HTERT-HM (cell line): ENCODE measurements around a stretch of chr17.

- RRBS, result no CpG with 5 or more reads among the region's 13 CpGs
These were observed 7.0 kb downstream of the SPATA32 start for GRCh38 chr17:45254828-45255313.

DNA sequence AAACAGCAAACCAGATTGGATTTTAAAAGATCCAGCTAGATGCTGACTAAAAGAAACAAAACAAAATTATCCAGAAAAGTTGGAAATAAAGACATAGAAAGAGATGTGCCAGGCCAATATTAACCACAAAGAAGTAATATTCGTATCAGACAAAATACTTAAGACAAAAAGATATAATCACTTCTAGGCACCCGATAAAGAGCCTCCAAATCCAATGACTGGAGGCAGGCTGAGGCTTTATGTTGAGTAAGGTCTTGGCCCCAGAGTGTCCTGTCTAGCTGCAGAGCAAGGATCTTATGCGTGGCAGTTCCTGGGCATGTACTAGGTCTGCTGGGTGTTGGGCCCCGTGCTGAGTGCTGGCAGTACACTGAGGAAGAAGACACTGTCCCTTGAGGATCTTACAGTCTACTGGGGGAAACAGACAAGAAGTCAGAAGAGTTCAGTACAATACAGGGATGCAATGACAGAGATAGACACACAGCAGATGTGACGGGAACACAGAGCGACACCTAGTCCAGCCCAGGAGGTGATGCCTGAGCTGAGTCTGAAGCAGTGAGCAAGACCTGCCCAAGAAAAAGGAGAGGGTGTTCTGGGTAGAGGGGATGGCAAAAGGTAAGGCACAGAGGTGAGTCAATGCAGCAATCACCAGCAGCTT is 18.3 kb downstream of the MAP3K14 start:
- RRBS, result no CpG with 5 or more reads among the region's 6 CpGs

DNA sequence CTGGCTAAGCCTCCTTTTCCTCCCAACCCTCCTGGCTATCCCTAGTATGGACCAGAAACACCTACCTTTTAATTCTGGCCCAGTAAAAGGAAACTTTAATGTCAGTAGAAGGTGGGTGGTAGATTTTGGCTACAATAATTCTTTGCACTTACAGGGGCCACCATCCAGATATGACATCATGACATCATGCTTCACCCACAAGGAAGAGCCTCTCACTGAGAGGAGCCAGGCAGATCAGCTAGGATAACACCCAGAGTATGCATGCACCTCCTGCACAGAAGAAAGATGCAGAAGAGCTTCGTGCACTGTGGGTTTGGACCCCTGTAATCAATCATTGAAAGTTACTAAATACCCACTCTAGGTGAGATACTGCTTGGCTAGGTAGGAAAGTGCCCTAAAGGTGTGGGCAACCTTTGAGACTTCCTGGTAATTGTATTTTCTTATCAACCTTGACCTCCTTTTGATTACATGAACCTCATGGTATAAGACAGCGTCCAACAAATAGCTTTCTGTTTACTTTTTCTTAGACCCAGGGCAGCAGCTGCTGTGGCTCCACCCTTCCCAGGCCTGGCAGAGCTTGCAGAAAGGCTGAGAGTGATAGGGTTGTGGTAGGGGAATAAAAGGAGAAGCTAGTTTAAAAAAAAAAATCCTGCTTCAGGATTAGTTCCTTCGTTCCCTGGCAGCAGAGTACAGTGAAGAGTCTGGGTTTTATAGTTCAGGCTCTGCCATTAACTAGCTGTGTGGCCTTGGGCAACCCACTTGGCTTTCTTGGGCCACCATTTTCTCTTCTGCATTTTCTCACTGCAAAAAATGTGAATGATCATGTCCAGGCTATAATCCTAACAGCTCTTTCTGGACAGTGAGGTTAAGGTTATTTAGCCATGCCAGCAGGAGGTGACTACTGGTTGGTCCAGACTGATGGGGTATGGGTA is 6.2 kb downstream of the MAP3K14 start:
- RRBS, result no CpG with 5 or more reads among the region's 3 CpGs

GRCh38 chr17:45313342-45313876 is 3.4 kb downstream of the MAP3K14 start:
- RRBS, result no CpG with 5 or more reads among the region's 7 CpGs

GRCh38 chr17:45317147-45317998 is 553 bp upstream of the MAP3K14 start:
- RRBS, result 1% methylated on average over 11 of the region's 51 CpGs

DNA sequence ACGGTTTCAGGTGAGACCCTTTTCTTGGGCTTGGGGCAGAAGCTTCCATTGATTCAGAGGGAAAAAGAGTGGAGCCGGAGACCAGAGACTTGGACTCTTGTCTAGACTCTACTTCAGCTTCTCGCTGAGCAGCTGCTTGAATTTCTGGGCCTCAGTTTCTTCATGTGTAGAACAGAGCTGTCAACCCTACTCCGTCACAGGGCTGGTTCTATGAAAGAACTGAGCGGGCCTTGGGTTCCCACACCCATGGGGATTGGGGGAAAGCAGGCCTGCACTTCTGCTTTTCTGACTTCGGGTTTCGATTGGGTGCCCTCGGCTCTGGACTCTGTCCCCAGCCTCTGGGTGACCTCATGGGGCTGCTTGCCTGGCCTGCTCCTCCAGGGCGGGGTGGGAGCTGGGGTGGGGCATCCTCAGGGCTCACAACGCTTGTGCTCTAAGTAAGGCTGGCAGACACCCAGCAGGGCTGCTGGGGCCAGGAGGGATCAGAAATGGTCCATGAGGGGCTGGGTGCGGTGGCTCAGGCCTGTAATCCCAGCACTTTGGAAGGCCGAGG is 19.3 kb downstream of the ARHGAP27 start:
- RRBS, result no CpG with 5 or more reads among the region's 12 CpGs

DNA sequence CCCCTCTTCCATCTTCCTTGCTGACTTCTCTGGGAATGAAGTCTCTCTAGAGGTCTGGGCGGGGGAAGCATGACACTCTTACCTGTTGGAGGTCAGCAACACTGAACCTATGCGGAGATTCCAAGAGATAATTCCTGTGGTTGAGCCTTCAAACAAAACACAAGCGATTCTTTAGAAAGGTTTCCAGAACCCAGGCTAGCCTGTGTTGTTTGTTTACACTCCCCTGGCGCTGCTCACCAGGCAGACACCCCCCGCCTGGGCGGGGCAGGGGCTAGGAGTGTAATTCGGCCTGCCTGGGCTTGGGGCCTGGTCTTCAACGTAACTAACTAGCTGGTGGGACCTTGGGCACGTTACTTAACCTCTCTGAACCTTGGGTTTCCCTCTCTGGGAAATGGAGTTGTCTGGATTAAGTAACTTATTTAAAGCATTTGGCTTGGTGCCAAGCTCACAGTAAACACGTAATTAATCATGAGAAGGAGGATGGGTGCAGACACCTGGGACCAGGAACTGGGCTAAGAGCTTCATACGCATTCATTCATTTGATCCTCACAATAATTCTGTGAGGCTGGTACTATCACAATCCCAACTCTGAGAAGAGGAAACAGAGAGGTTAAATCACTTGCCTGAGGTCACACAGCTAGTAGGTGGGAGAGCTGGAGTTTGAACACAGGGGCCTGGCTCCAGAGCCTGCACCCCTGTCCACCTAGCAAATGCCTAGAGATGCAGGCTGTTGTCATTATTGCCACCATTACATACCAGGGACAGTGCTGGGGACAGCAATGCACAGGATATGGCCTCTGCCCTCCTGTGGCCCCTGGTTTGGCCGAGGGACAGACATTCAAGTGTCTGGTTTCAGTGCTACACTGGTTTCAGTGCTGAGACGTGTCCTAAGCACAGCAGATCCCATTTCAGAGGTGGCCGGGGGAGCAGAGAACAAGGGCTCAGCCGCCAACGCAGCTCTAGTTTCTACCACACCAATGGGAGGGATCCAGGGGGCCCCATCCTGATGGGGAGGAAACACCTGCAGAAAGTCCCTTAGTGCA is 7.7 kb upstream of the ARHGAP27 start:
- RRBS, result no CpG with 5 or more reads among the region's 16 CpGs

- RRBS, result no CpG with 5 or more reads among the region's 8 CpGs
These were observed 22.9 kb upstream of the ARHGAP27 start for GRCh38 chr17:45455532-45455979.

GRCh38 chr17:45582780-45583259 is 92.3 kb upstream of the PLEKHM1 start:
- RRBS, result no CpG with 5 or more reads among the region's 8 CpGs

- RRBS, result 4% methylated on average over 1 of the region's 39 CpGs
These were observed 94.5 kb upstream of the PLEKHM1 start for GRCh38 chr17:45585046-45585437.

DNA sequence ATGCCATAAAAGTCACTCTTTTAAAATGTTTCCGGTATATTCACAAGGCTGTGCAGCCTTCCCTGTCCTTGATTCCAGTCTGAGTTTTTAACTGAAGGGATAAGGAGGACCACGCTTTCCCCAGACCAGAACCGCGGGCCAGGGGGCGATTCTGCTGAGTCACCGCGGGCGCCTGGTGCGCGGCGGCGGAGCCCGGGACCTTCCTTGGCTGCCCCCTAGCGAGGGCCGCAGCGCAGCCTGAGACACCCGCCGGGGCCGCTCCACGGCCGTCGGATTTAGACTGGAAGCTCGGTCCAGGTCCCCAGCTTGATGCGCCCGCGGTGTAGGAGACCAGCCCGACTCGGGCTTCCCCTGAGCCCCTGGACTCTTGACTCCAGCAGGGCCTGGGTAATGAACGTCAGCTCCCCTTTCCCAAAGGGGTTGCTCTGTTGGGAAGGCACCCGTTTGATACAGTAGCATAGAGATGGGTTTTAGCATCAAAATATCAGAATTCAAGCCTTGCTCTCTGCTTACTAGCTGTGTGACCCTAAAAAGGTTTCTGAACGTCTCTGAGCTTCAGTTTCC is 49.9 kb upstream of the STH start:
- RRBS, result 1% methylated on average over 6 of the region's 31 CpGs

DNA sequence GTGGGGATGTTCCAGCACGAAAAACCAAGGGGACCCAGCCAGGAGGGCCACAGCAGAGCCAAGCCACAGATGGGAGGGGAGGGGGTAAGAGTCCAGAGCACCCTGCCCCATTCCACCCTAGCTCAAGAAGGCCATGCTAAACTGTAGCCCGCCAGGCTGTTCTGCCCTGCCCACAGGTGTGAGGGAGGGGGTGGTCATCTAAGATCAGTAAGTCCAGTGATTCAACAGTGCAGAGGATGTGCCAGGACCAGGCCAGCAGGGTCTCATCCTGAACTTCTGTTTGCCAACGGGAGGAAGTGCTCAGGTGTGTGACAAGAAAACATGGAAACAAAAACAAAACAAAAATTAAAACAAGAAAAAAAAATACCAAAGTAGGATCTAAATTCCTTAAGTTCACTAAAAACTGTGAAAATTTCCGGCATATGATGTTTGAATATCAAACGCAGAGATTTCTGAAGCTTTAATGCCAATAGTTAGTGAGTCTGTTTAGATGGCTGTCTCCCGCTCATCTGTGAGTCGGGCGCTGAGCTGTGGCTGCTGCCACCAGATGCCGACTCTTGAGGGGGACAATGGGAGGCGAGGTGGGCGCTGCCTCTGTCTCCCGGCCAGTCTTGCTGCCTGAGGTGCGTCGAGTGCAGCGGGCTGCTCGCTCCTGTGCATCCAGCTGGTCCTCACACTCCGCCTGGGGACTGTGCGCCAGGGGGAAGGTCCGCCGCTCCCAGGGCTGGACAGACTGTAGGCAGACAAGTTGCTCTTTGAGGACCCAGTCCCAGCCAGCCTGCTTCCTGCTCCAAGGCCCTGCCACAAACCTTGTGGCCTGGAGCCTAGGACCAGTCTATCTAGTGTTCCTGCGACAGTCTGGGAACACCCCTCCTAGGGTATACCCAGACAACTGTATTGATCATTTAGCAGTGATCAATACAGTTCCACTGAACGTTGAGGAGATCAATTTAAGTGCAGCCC is 32.2 kb downstream of the STH start:
- RRBS, result no CpG with 5 or more reads among the region's 22 CpGs

DNA sequence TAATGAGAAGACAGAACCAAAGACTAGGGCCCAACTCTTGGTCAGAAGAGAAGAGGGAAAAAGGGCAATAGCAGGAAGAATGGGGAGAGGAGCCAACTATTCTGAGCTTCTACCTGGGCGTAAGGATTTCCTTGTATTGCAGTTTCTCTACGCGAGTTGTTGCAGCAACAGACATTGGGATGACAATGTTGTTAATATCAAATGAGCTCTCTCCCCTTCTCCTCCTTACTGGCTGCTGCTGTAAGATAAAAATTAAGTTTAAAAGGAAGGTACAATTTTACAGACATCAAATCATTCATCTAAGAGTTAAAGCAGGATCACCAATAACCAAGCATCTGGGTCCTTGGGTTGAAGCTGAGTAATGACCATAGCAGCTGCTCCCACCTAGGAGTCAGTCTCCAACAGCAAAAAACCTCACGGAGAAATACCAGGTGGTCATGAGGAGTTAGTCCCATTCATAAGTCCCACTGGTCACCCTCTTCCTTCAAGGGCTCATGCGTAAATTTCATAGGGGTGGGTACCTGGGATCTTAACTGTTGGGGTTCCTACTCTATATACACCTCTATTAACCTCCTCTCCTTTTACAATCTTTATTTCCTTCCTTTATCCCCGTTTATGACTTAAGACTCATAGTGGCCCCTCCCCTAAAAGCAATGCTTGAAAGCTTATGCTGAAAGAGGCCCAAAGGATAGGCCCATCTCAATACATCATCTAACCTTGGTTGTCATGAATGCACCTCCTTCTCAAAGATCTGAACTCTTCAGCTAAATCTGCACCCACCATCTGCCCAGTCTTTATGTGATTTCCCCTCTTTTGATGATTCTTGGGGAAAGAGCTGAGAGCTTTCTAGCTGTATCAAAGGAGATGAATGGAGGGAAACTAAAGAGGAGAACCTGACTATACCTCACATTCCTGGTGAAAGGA is 35.3 kb downstream of the STH start:
- RRBS, result no CpG with 5 or more reads among the region's 6 CpGs

- RRBS, result no CpG with 5 or more reads among the region's 3 CpGs
These were observed 36.0 kb downstream of the STH start for GRCh38 chr17:46034972-46035534.

DNA sequence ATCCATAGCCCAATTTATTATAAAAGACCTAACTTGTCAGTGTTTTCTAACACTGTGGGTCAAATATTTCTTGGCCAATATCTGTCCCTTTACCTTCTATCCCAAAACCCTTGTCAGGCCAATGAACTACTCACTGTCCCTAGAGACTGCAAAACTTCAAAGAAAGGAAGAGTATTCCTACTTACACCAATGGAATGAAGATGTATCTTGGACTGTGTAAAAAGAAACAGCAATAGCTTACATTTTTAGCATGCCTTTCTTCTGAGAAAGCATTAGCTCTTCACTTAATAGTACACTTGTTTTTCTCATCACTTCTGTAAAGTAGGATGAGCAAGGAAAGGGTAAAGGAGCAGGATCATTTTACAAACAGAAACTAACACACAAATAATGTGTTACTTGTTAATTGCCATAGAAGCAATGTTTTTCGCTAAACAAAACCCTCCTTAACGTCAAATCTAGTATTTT is 74.0 kb downstream of the STH start:
- RRBS, result no CpG with 5 or more reads among the region's 2 CpGs

- RRBS, result no CpG with 5 or more reads among the region's 9 CpGs
These were observed 56.2 kb downstream of the KANSL1 start for GRCh38 chr17:46136799-46137702.

DNA sequence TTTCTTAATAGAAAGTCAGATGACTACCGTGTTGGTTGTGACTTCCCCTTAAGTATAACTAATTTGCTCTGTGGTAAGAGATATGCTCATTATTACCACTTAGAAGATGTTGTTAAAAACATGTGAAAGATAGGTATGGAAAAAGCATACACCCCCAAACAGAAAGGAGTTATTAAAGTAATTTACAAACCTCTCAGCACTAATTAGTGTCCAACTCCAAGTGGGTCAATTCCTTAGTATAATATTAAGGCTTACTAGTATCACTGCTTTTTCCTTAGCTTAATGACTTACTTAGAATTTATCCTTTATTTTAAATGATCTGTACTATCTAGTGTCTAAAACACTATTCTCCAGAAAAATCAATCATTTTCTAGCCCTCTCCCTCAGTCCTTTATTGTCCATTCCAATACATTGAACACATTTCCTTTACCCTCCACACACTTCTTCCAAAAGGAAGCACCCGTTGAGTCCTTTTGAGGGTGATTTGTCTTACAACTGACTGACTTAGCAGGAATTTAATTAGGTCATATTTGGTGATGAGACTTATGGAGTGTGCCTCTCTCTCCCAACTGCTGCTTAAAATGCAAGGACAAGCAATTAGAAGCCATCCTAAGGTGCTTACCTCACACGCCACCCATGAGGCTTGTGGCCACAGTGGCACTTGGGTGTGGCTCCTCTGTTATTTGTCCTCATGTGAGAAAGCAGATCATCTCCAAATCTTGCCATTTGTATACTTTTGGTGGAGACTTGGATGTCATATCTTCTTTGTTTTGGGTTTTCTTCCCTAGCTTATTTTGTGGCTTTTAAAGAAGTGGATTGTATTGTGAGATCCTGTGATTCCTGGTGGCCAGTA is 61.8 kb downstream of the WNT3 start:
- RRBS, result no CpG with 5 or more reads among the region's 3 CpGs

DNA sequence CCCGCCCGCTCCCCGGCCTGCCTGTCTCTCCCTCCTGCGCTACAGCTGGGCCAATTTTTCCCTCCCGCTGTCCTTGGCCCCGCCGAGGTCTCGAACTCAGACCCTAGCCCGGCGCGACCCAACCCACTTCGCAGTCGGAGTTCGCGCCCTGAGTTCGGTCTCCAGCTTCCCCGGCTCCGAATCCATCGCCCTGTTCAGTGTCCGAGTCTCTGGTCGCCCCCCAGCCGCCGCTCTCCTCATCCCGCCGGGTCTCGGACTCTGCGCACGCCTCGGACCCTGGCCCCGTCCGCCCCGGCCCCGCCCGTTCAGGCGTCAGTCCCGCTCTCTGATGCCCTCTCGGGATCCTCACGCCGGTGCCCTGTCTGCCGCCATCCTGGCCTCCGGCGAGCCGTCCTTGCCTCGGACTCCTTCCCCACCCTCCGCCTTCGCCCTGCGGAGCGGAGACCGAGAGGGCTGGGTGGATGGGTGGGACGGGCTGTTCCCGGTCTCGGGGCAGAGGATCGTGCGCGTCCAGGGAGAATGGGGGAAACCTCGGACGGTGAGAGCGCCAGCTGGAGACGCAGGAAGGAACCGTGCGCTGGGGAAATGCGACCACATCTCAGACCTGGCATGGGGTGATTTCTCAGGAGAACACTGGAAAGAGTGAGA is 476 bp downstream of the WNT9B start:
- RRBS, result 3% methylated on average over 44 of the region's 62 CpGs

DNA sequence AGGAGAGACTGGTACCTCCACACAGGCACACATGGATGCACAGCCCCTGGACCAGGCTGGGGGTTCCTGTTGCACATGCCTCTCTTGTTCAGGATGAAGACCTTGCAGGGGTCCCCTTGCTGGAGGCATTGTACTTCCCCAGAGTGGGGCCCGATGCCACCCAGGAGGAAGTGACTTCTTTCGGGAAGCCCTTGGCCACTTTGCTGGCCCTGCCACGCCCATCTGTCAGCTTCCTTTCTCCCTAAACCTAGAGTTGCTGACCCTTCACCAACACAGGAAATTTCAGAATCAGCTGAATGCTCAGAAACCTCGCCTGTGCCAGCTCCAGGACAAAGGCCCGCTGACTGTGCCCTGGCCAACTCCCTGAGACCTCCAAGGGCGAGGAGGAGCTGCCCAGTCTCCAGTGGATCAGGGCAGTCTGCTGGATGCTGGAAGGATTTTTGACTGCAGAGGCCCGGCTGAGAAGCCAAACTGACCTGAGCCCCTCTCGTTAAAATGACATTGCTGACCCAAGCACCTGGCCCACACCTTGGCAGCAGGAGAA is 26.7 kb downstream of the WNT9B start:
- RRBS, result no CpG with 5 or more reads among the region's 8 CpGs

GRCh38 chr17:47265770-47266755 is 12.4 kb downstream of the ITGB3 start:
- RRBS, result no CpG with 5 or more reads among the region's 3 CpGs